Neutrophil (primary cell): Measurements from ENCODE around the gene CDX2.

- PRO-cap = no peak
Measured at GRCh38 chr13:27367566-27368300, 56.7 kb upstream of the GTF3A start.

- PRO-cap = no peak
Measured at GRCh38 chr13:27372778-27373398, 51.5 kb upstream of the GTF3A start.

GRCh38 chr13:27448980-27449623, 1.3 kb downstream of the MTIF3 start:
- PRO-cap = no peak

DNA sequence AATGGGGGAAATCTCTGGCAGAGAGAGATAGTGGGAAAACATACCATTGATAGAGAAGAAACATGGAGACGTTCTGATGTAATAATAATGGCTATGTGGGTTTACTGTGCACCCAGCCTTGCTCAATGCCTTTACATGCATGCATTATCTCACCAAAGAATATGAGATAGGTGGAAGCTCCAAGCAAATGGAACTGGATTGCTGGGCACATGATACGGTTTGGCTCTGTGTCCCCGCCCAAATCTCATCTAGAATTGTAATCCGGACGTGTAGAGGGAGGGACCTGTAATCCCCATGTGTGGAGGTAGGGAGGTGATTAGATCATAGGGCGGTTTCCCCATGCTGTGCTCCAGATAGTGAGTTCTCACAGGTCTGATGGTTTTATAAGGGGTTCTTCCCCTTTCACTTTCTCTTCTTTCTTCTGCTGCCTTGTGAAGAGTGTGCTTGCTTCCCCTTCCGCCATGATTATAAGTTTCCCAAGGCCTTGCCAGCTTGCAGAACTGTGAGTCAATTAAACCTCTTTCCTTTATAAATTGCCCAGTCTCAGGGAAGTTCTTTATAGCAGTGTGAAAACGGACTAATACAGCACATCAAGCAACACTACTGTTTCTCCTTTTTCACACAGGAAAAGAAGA, 32.6 kb upstream of the MTIF3 start:
- PRO-cap = no peak

GRCh38 chr13:27599748-27600410, 20.4 kb downstream of the LNX2 start:
- PRO-cap = no peak

- PRO-cap = no peak
Measured at GRCh38 chr13:27917896-27918606, 1.7 kb upstream of the PDX1 start.

DNA sequence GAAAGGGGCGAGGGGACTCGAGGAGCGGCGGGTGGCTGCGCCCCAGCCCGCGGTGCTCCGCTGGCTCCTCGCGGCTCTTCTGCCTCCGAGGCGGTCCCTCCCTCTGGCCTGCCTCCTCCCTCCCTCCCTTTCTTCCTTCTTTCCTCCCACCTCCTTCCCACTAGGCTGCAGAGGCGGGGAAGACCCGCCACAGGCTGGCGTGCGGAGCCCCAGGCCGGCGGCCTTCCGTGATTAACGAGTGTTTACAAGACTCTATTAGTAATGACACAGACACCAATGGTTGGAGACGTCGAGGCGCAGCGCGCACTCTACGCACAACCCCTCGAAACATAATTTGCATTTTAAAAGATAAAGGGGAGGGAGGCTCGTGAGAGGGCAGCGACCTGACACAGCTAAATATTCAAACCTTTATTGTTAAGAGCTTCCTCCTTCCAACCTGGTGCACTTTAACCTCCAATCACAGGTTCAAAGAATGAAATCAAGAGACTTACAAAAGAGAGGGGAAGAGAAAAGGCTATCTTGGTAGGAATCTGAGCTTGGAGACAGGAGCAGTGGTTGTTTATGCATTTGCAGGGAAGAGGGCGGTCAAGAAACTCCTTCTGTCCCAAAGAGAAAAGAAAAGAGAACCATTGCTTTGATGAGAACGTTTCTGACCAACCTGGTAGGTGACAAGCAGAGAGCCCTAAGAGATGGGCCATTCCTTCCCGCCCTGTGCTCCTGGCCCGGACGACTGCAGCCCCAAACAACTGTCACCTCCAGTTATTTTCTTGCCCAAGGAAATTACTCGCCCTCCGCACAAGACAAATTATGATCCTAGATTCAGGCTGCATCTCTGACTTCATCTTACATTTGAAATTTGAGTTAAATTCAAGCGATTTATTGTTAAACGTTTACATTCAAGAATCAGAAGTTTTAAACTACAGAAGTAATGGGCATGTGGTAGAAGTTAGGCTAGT, at the start of gene CDX2:
Gene CDX2, minus strand, starts transcription at position 233 of the 956 bp plus-strand sequence.
- PRO-cap = no peak

- PRO-cap = no peak
Measured at GRCh38 chr13:27977785-27978933, 9.0 kb upstream of the CDX2 start.

DNA sequence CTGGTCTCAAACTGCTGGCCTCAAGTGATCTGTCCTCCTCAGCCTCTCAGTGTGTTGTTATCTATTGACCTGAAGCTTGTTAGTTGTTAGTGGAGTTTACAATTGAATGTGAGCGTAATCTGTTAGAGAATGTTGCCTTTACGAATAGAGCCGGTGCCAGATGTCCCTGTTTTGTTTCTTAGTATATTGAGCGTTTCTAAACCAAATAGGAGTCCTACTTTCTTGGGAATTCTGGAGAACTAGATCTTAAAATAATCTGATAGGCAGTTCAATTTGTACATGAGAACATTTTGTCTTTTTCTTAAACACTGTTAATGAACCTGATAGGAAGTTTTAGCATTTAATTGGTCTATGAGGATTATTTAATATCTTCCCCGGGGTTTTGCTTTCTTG, 1.8 kb downstream of the PAN3 start:
- PRO-cap = no peak

DNA sequence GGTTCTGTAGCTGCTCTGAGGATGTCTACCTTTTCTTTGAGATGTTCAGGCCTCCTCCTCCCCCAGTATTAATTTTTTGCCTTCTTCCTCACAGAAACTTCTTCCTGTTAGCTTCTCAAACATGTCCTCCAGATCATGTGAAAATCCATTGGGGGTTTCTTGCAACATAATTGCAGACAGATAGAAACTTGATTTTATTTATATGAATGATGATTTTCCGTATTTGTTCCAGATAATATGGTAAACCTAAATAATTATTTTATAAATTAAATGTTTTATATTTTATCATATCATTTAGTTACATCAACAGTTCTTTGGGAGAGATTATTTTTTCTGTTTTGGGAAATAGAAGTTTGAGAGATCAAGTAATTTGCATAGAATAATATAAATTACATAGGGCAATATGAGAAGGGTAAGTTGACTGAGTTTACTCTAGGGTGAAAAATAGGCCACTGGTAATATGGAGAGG, 45.7 kb downstream of the PAN3 start:
- PRO-cap = no peak

- PRO-cap = no peak
Measured at GRCh38 chr13:28190052-28191007, 52.0 kb downstream of the PAN3 start.

DNA sequence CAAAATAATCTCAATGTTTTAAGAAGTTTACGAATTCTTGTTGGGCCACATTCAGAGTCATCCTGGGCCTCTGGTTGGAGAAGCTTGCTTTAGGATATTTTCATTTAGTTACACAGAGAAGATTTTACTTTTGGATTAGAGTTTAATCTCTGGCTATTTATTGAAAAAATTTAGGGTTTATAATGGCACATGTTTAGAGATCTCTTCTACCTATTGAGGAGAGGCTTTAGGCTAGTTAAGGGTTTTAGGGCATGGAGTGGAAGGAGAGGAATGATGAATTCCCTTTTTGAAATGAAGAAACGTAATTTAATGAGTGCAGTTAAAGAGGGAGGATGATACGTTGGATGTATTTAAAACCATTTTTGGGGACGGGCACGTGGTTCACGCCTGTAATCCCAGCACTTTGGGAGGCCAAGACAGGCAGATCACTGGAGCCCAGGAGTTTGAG, 54.8 kb downstream of the PAN3 start:
- PRO-cap = no peak

DNA sequence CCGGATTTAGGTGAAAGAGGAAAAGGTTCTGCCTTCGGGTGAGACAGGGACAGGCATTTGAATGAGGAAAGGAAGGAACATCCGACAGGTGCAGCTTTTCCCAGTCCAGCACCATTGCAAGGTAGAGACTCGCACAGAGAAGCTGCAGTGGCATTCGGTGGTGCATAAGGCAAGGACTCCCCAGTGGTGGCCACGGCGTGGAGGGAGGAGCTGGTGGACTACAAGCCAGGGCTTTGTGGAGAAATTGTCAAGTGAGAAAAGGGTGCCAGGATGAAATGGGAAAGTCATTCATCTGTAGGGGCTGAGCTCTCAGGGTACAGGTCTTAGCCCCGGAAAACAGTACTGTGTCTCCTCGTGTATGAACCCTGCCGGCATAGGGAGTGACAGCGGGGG, 167.6 kb downstream of the PAN3 start:
- PRO-cap = no peak

- PRO-cap = no peak
Measured at GRCh38 chr13:28527573-28528185, 32.8 kb upstream of the FLT1 start.

GRCh38 chr13:28558117-28559098, 63.5 kb upstream of the FLT1 start:
- PRO-cap = no peak

- PRO-cap = no peak
Measured at GRCh38 chr13:28684276-28684621, 25.3 kb downstream of the POMP start.

- PRO-cap = no peak
Measured at GRCh38 chr13:28754553-28755673, 36.1 kb upstream of the SLC46A3 start.

DNA sequence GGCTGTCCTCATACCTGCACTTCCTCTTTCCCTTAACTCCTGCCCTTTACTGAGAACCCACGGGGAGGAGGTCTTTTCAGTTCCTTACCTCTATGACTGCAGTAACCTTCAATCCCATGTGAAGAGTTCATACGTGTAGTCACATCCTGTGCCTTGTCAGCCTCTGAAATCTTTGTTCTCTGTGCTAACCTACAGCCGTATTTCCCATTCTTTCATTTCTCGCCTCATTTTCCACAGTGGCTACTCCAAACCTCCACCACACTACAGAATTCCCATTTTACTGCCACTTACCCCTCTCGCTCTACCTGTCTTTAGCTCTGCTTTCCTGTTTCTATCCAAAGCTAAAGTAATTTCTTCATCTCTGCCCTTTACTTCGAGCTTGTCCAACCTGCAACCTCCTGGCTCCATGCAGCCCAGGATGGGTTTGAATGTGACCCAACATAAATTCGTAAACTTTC, 306.0 kb downstream of the MTUS2 start:
- PRO-cap = no peak

DNA sequence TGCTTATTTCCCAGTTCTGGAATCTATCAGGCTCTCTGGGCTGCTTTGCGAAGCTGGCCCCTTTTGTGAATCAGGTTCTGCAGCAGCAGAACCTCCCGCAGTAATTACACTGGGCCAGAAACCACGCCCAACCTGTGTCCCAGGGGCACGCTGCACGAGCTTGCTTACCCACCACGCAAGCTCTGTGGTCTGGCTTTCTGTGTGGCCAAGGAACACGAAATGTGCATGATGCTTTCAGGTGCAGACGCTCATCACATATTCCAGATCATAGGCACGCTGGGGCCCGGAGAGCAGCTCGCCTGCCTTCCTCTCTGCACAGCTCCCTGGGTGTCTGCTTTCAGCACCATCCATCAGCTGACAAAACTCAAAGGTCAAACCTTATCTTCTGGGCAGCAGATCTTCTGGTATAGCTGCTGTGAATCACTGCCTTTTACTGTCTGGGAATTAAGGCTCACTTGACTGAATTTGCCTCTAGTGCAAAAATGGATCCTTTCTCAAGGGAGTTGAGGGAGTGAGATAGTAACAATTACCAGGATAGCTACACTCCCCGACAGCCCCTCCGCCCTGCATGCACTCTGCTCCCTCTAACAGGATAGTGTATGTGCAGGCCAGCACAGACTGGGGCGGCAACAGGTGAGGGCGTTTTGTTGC, 86.9 kb downstream of the SLC7A1 start:
- PRO-cap = no peak

- PRO-cap = no peak
Measured at GRCh38 chr13:29522060-29522625, 73.3 kb downstream of the SLC7A1 start.